Heart right ventricle (tissue), 2 donors: ENCODE results near the gene RFNG.

- PRO-cap, 2 experiments = no peak in any of the 2 experiments
Measured at GRCh38 chr17:81823634-81823995, 9.5 kb downstream of the MCRIP1 start.

- PRO-cap, 2 experiments = peak in 2 of 2 experiments; most common plus-strand start chr17:81861115 (in 2); most common minus-strand start chr17:81860958 (in 1)
Measured at GRCh38 chr17:81860777-81861631, 669 bp upstream of the P4HB start.

- PRO-cap, 2 experiments = no peak in any of the 2 experiments
Measured at GRCh38 chr17:81863778-81864675, 3.7 kb upstream of the P4HB start.

DNA sequence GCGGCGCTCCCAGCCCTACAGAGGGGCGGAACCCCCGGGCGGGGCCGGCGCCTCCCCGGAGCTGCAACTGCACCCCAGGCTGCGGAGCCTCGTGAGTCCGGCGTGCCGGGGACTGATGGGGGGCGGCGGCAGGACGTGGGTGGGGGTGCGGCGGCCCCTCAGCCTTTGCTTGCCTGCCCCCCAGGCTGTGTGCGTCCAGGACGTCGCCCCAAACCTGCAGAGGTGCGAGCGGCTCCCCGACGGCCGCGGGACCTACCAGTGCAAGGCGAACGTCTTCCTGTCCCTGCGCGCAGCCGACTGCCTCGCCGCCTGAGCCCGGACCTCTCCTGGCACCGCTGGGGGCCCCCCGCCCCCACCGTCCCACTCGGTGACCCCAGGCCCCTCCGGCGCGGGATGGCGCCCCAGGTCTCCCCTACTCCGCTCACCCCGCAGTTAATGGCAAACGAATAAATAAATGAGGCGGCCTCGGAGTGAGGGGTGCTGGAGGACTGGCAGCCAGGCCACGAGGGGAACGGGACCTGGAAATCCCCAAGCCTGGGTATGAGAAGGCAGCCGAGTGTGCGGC is 480 bp downstream of the NPB start:
- PRO-cap, 2 experiments = no peak in any of the 2 experiments

DNA sequence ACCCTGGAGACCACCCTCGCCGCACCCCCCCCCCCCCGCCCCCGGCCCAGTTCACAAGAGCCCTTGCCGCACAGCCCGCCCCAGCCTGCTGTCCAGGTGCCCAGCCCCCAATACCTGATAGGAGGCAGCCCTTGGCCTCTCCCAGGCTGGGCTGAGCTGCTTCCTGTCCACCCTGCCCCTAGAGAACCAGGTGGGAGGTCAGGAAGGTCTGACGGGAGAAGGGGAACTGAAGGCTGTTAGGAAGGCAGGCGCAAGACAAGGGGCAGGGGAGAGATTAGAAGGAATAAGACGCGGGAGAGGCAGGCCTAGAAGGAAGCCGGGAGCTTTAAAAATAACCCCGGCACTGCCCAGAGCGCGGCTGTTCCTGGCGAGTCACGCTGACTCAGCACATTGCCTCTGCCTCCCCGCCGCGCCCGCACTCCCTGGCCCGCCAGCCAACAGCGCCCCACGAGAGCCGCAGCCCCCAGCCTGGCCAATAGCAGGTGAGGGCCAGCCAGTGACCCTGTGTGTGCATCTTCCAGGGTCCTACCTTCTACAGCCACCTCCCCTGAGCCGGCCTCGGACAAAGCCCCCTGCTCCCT is 4.2 kb downstream of the MAFG start:
- PRO-cap, 2 experiments = no peak in any of the 2 experiments

GRCh38 chr17:82026047-82026464 is 3.0 kb downstream of the LRRC45 start:
- PRO-cap, 2 experiments = no peak in any of the 2 experiments

- PRO-cap, 2 experiments = no peak in any of the 2 experiments
Measured at GRCh38 chr17:82036074-82037161, 1.1 kb downstream of the DCXR start.

DNA sequence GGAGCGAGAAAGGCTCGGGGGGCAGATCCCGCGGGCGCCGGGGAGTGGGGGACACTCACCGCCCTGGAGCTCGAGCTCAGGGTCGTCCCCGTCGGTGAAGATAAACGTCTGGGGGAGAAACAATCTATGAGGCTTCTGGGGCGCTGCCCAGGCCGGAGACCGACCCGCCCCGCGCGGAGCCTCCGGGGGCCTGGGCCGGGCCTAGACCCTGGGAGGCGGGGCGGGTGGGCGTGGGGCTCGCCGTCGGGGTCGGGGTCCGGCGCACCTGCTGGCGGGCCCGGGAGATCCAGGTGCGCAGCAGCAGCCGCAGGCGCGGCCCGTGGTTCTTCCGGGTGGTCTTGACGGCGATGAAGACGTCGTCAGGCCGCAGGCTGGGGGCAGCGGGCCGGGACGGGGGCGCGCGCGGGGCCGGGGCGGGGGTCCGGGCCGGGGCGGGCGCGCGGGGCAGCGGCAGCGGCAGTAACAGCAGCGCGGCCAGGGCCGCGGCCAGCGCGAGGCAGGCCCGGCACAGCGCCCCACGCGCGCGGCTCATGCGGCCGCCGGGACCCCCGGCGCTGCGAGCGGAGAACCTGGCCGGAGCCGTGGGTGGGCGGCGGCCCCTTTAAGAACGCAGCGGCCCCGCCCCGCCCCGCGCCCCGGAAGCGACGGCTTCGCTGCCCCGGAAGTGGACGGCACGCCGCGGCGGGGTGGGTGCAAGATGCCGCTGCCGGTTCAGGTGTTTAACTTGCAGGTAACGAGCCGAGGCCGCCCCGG is at the start of gene RFNG:
TSS of gene RFNG (minus strand) at position 577 of the 753 bp plus-strand sequence.
- PRO-cap, 2 experiments = peak in 2 of 2 experiments; most common plus-strand start position 667 of the sequence (in 2); most common minus-strand start position 603 of the sequence (in 2)

DNA sequence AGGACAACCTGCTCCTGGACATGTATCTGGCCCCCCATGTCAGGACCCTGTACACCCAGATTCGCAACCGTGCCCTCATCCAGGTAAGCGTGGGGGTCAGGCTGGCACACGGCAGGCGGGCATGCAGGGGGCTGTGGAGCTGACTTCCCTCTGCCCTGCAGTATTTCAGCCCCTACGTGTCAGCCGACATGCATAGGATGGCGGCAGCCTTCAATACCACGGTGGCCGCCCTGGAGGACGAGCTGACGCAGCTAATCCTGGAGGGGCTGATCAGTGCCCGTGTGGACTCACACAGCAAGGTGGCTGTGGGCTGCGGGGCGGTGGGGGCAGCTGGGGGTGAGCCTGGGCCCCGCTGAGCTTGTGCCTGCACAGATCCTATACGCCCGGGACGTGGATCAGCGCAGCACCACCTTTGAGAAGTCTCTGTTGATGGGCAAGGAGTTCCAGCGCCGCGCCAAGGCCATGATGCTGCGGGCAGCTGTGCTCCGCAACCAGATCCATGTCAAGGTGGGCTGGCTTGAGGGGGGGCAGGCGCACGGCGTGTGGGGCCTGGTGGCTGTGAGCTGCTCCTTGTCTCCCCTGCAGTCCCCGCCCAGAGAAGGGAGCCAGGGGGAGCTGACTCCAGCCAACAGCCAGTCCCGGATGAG is 4.9 kb downstream of the GPS1 start:
- PRO-cap, 2 experiments = no peak in any of the 2 experiments

GRCh38 chr17:82083128-82083619 is 14.9 kb downstream of the FASN start:
- PRO-cap, 2 experiments = no peak in any of the 2 experiments

GRCh38 chr17:82096032-82096857 is 1.8 kb downstream of the FASN start:
- PRO-cap, 2 experiments = no peak in any of the 2 experiments

DNA sequence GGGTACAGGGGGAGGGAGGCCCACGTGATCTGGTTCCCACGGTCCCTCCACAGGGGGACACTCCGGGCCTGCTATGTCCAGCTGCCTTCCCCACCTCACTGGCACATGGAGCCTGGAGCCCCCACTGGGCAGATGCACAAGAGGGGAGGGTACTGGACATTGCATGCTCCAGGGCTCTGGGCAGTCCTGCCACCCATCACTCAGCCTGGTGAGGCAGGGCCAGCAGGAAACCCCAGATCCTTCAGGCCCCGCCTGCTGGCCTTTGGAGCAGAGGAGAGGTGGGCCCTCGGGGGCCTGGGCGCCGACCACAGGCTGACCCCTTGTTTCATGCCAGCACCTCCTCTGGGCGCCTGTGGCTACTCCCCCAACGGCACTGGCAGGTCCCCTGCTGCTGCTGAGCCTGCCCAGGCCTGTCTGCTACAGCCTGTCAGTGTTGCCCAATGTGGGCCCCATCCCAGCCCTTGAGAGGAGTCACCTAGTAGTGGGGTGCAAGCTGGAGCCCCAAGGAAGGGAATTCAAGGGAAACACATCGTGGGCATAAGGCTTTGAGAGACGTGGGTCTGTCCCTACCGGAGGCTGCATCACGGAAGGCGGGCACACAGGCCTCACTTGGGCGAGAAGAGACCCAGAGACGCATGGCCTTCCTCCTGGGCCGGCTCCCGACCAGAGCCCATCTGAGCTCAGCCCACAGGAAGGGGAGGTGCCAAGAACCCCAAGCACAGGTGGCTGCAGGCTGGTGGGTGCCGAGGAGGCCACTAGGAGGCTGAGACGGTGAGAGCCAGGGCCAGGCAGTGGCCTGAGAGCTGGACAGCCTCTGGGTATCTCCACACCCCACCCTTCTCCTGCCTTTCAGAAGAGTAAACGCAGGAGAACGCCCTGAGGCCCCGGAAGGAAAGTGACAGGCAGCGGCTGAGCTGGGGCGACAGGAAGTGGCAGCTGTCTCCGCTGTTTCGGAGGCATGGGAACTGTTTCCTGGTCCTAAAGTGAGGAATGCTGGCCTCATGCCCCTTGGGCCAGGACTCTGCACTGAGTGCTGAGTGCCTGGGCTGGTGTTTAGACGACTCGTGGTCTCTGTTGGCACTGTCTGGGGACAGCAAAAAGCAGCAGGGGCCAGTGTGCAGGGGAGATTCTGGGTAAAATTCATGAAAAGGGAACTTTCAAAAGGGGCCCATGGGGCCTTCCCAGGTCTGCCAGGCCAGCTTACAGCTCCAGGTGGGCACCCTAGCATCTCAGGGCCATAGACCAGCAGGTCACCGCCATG is 8.1 kb upstream of the FASN start:
- PRO-cap, 2 experiments = peak in 1 of 2 experiments; most common plus-strand start position 719 of the sequence (in 1); most common minus-strand start position 676 of the sequence (in 1)

DNA sequence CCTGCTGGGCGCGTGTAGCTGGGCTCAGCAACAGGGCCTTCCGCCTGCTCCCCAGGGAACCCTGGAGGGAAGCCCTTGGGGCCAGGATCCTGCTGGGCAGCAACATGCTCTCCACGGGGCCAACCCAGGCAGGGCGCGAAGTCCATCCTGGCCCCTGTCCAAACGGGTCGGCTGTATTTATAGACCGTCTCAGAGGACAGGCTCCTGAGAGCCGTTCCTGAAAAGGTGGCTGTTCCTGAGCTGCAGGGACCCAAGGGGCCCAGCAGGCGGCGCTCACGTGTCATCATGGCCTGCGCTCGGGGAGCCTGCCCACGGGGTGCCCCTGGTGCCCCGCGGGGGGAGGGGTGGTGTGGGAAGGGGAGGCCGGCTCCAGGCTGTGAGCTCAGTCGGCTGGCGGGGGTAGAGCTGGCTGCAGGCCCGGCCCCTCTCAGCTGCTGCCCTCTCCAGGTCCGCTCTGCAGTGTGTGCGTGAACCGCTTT is 7.5 kb downstream of the SLC16A3 start:
- PRO-cap, 2 experiments = no peak in any of the 2 experiments

GRCh38 chr17:82237280-82237985 is 8.6 kb downstream of the SLC16A3 start:
- PRO-cap, 2 experiments = no peak in any of the 2 experiments

- PRO-cap, 2 experiments = no peak in any of the 2 experiments
Measured at GRCh38 chr17:82246347-82247493, 17.9 kb downstream of the SLC16A3 start.

DNA sequence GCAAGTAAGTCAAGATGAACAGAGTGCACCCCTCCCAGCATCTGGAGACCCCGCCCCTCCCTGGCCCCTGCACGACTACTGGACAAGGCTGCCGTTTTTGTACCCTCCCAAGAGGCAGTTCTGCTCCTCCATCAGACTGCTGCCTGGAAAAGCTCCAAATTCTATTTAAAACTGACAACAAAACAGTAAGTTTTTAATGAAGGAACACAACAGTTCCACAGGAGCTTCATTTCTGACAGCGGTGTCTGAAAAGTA is 21.7 kb downstream of the SLC16A3 start:
- PRO-cap, 2 experiments = no peak in any of the 2 experiments

DNA sequence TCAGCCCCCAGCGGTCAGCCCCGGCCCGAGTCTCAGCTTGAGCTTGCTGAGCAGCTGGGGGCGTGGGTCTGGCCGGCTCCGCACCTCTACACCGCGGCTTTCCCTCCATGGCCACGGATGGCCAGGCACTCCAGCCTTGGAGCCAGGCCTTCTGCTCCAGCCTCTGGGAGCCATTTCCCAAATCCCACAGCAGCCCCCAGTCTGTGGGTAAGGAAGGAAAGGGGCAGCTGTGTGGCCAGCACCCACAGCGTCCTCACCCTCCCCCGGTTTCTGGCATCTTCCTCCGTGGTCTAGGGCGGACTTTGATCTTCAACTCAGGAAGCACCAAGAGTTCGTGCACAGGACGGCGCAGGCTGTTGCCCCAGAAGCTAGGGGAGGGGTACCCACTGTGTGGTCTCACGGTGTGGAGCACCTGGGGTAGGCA is 14.2 kb downstream of the CD7 start:
- PRO-cap, 2 experiments = no peak in any of the 2 experiments

- PRO-cap, 2 experiments = no peak in any of the 2 experiments
Measured at GRCh38 chr17:82316544-82317035, 818 bp downstream of the CD7 start.

- PRO-cap, 2 experiments = no peak in any of the 2 experiments
Measured at GRCh38 chr17:82322004-82322505, 4.6 kb upstream of the CD7 start.

- PRO-cap, 2 experiments = no peak in any of the 2 experiments
Measured at GRCh38 chr17:82384535-82385138, 13.1 kb downstream of the UTS2R start.